Measurements from ENCODE around the genes NOPCHAP1, MTERF2 and ABTB3.

- PRO-cap = no peak
Measured at GRCh38 chr12:104582567-104583375, 126.0 kb downstream of the CHST11 start.

GRCh38 chr12:104677633-104678166, 221.0 kb downstream of the CHST11 start:
- PRO-cap = no peak

DNA sequence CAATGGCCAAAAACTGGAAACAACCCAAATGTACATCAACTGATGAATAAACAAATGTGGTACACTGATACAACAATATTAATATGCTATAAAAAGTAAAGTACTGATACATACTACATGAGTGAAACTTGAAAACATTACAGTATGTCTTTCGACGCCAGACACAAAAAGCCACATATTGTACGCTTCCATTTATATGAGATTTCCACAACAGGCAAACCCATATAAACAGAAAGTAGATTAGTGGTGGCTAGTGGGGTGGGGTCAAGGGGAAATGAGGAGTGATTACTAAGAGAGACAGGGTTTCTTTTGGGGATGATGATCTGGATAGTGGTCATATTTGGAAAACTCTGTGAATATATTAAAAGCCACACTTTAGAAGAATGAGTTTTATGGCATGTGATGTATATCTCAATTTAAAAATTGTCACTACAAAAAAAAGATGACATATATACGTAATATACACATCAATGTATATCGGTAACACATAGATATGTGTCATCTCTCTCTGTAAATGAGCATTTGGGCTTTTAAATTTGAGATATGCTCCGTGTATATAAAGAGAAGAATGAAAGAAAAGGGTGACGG, 887 bp downstream of the SLC41A2 start:
- PRO-cap = no peak

GRCh38 chr12:104985893-104987154, at the start of gene NOPCHAP1:
NOPCHAP1 (plus strand) TSS chr12:104986316.
- PRO-cap = bidirectional peak, plus-strand start at chr12:104986338, minus-strand start at chr12:104986210

DNA sequence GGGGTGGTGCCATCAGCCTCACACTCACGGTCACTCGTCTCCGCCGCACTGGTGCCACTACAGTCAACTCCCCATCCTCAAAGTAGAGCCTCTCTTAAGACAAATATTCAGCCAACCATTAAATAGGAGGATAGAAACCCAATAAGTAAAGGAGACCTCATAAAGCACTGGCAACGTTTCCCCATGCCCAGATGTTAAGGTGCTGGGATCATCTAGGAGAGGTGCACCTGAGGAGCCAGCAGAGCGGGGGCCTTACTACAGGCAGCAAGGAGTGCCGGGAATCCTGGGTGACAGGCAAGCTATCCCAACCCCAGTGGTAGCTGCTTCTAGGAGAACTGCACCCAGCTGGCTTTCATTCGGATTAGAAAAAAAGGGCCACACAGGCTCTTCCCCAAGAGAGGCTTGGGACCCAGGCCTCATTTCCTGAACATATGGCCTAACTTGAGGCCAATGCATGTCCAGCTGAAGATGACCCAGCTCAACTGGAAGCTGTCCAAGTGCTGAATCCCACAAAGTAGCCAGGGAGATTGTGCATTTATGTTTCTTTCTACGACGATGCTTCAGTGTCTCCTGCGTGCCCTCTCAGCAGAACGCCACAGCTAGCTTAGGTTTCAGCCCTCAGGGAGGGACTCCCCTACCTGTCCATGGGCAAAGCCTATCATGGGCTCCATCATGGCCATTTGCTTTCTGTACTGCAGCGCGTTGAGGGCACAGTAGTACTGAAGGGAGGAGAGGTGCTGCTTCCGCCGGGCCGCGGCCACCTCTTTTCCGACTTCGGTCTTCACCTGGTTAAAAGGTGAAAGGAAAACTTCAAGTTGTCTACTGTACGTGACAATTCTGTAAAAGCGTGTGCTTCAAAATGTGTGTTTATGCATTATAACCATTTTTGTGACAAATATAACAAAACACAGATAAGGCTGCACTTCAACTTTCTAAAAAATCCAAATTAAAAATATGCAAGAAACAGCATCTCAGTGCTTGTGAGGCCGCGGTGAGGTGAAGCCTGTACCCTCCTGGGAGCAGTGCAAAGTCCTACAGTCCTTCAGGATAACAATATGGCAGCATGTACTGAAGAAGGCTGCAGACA, 29.2 kb downstream of the APPL2 start:
- PRO-cap = no peak

- PRO-cap = no peak
Measured at GRCh38 chr12:105226102-105226723, 9.8 kb downstream of the APPL2 start.

- PRO-cap = no peak
Measured at GRCh38 chr12:105234130-105234935, 1.6 kb downstream of the APPL2 start.

GRCh38 chr12:105321041-105321499, 9.4 kb upstream of the C12orf75 start:
- PRO-cap = no peak

- PRO-cap = no peak
Measured at GRCh38 chr12:106080354-106080777, 58.4 kb downstream of the NUAK1 start.

- PRO-cap = no peak
Measured at GRCh38 chr12:106137221-106138064, 1.3 kb downstream of the NUAK1 start.

DNA sequence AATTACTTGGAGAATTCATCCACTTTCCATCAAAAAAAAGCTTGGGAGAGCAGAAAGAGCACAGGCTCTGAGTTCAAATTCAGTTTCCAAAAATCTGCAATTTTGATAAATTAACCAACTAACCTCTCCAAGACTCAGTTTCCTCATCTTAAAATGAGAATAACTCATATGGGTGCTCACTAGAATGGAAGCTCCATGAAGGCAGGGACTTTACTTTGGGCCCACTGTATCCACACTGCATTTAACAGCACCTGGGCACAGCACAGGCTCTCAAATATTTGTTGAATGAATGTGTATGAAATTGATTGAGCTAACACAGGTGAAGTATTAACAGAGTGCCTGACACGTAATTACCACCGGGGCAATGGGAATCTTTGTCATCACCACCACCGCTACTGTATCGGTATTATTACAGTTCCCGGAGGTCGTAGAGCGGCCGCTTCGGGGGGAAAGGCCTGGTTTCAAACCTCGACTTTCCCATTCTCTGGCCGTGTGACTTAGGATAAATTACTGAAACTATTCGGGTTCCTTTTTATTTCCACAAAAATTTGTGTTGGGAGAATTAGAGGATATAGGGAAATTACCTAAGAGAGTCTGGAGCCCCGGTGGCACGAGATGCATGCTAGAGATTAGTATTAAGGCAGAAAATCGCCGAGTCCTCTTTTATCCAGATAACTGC, 1.2 kb upstream of the RIC8B start:
- PRO-cap = no peak

DNA sequence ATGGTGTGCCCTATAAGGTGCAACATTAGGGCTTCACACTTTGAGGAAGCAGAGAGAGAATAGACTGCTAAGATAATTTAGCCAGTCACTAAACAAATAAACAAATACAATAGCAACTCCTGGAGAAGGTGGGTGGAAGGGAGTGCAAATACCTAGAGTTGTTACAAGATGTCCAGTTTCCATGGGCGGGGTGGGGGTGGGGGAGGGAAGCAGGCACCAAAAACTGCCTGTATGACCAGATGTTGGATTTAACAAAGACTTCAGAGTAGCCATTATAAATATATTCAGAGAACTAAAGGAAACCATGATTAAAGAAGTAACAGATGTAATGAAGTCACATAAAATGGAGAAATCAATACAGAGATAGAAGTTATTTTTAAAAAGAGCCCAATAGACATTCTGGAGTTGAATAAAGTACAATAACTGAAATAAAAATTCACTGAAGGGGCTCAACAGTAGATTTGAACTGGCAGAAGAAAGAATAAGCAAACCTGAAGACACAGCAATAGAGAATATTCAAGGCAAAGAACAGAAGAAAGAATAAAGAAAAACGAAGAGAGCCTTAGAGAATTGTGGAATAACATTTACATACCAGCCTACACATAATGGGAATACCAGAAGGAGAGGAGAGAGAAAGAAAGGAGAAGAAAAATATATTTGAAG, 19.4 kb downstream of the RIC8B start:
- PRO-cap = no peak

DNA sequence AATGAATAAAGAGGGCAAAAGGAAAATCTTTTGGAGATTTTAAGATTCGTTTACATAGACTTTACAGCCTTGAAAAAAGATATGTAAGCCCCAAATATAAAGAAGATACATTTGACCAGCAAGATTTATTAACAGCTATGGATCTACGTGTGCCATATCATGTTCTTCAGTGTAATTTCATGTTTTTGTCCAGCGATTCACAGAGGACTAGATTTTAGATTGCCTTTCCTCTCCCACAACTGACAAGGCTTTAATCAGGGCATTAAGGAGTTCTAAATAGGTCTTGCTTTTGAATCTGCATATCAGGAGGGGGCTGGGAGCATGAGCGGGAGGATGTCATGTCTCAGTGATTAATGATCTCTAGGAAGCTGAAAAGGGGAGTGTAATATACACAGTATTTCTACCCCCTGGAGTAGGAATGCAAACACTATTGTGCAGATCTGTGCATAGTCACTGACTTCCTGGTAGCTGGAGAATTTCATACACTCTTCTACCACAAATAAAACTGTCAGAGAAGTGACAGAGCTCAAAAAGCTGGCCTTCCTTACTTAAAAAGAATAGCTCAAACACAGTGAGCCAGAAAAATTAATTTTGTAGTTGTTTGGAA, 65.6 kb downstream of the RIC8B start:
- PRO-cap = no peak

DNA sequence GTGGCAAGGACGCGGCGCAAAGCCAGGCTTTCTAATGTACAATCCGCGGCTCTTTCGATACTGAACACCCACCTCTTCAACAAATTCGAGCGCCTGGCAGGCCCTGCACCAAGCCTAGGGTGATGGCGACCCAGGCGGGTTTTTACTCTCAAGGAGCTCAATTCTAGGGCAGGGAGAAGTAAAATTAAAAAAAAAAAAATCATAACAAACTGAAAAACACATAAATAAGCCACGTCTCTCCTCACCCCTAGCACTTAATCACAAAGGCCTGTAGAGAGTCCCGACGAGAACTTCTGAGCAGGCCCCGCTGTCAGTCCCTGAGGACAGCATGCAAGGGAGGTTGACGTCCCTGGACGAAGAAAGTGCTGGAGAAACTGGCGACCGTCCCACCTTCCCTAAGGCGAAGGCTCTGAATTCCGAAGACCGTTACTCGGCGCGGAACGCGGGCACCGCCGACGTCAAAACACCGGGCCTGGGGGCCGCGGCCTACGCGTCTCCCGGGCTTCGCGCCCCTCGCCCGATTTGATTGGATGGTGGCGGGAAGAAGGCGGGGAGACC, 597 bp upstream of the TMEM263 start:
- PRO-cap = no peak

DNA sequence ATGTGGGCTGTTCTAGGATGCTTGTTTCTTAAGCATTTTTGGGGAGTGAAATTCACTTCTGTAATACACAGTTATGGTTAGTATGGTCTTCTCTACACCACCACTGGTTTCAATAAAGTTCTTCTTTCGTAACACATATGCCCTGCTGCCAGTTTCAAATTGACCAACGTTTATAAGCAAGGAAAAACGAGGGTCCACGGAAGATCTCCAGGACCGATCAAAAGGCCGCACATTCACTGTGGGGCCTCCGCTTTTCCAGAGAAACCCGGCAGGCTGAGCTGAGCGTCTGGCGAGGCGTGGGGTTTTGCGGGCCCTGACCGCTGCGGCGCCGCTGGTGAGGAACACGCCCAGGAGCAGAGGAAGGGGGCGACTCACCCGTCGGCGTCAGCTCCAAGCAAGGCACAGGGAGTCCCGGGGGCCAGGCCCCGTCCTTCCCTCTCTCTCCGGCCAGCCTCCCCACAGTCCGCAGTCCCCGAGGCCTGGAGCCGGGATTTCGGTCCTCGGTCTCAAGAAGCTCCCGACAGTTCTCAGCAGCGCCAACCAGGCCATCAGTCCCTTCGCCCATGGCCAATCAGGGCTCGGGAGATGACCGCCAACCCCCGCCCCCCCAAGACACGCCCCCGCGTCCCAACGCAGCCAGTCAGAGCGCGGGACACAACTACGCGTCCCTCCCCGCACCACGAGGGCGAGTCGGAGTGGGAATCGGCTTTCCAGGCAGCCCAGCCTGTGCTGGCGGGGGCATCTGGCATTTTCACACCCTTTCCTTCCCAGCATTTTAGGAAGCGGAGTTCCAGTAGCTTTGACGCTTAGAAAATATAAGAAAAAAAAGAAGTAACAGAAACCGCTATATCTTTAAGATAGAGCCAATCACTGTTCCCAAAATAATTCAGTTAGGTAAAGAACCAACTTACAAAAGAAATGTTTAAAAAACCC, at the start of gene MTERF2:
TSS of gene MTERF2 (minus strand) at position 553 of the 933 bp plus-strand sequence.
- PRO-cap = unidirectional peak, minus-strand start at position 306 of the sequence; bidirectional peak, plus-strand start at position 688 of the sequence, minus-strand start at position 516 of the sequence

DNA sequence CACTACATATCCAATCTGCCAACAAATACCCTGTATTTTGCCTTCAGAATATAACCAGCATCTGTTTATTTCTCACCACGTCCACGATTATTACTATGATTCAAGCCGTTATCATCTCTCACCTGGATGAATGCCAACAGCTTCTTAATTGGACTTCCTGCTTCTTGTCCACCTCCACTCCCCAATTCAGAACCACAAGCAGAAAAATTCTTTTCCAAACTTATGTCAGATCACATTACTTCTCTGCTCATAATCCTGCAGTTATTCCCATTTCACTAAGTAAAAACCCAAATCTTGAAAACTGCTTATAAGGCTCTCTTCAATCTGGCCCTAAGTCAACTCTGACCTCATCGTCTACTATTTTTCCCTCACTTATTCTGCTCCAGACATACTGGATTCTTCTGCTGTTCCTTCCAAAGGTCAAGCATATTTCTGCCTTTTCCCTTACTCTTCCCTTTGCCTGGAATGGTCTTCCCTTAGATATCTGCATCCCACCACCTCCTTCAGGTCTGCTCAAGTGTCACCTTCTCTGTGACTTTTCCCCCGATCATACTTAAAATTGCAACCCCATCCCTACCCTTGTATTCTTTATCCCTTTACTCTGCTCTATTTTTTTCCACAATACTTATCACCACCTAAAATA, 1.9 kb downstream of the CRY1 start:
- PRO-cap = no peak

DNA sequence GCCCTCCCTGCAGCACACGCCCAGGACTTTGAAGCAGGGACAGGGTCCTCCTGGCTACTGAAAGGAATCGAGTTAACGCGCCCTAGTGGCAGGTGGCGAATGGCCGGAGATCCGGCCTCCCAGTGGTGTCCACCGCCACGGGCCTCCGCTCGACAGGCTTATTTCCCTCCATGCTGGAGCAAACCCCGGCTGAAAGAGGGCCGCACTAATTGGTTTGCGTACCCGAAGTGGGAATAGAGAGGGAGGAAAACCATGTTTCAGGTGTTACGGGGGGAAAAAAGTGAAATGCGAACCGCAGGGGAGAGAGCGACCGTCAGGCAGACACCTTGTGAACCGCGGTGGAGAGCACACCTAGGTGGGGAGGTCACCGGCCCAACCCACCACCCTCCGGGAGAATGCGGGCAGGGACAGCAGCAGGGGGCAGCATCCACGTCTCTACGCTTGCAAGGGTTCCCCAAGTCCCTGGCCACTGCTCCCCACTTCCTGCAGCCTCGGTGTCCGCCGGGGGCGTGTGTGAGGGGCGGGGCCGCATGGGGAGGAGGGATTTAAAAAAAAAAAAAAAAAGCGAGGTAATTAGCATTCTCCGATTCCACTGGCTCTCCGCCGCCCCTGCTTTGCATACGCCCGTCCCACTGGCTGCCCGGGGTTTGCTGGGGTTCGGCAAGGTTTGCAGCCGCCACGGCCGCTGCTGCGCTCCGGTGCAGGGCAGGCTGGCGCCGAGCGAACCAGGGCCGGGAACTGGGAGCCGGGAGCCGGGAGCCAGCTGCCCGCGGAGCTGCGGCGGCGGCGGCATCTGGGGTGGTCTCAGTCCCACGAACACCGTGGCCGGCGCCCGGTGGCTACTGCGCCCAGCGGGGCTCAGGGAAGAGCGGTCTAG, at the start of gene ABTB3:
TSS of gene ABTB3 (plus strand) at position 676 of the 877 bp plus-strand sequence.
- PRO-cap = unidirectional peak, plus-strand start at position 98 of the sequence; bidirectional peak, plus-strand start at position 663 of the sequence, minus-strand start at position 471 of the sequence

DNA sequence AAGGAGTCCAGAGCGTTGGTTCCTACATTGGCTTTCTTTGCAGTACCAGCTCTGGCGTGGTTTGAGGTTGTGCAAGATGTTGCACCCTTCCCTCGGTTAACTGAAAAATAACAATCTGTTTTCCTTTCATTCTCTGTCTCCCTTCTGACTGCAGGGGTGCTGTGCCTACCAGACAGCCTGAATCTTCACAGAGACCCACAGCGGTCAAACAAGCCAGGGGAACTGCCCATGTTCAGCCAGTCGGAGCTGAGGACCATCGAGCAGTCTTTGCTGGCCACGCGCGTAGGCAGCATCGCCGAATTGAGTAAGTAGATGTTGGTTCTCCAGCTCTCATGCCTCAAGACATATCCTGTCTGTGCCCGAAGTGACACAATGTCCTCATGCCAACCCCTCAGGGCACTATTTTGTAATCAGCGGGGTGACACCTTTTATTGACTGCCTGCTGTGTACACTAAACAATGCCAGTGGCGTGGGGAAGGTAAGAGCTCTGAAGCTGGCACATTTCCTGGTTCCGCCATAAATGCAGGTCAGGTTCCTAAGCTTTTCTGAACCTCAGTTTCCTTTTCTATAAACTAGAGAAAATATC, 165.2 kb upstream of the PWP1 start:
- PRO-cap = no peak

DNA sequence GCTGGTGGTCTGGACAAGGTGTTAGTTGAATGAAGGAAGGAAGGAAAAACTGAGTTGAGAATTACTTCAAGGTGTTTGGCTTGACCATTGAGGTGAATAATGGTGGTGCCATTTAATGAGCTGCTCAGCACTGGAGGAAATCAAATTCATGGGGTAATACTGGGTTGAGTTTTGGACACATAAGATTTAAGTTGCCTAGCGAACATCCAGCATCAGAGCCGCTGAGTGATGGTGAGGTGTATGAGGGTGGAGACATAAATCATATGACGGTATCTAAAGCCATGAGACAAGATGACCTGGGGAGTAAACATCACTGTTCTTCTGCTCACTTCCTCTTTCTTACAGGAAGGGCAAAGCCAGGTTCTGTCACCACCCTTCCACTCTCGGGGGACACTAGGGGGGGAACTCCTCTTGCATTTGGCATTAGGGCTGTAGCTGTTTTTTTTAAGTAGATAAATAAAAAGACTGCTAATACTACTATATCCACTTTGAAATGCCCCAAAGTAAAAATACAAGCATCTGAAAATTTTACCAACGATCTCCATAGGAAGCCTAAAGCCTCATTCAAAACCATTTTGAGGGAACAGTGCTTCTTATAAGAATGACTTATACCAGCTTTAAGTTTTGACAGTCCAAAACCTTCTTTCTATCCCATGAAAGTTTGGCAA, 24.0 kb downstream of the PRDM4 start:
- PRO-cap = no peak

GRCh38 chr12:107749855-107750637, 10.9 kb downstream of the PRDM4 start:
- PRO-cap = no peak

Data from duodenum (tissue), 1 donor.